HepG2 (cell line): ENCODE measurements around the genes SERPINB9 and TUBB2A.

GRCh38 chr6:2783077-2783849 is 18.1 kb downstream of the WRNIP1 start:
- RRBS, 2 experiments: no CpG with 5 or more reads among the region's 23 CpGs
CAGE:
- cytosol, long polyA minus RNA: no peak
- cytosol, long polyA plus RNA: no peak
- long polyA plus RNA: no peak
- nucleus, long polyA minus RNA: no peak
- nucleus, long polyA plus RNA: no peak

DNA sequence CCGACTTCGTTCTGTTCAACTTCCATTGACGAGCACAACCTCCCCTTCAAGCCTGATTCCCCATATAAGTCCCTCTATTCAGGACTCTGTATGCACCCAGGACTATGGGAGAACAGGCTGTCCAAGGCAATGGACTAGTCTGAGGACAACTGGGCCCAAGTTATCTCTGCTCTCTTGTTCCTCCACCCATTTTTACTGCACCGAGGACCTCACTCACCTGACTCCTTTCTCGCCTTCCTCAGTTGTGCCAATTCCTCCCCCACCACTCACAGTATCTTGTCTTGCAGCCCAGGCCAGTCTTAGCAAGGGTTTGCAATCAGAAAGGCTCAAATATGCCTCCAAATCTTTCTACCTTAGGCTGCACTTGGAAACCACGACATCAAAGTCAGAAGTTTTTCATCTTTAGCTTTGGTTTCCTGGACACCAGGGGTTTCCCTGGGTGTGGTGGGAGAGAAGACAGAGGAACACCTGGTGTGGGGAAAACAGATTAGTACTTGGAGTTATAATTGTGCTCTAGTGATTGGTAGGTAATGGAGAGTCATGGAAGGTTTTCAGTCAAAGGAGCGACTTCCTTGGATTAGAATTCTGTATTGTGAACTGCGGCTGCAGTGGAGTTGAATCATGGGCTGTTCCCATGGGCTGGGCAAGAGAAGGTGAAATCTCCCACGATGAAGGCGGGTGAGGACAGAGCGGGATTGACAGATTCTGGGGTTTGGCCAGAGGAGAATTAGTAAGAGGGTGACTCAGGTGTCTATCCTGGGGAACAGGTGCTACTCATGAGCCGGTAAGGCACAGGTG is 32.0 kb downstream of the SERPINB1 start:
- RRBS, 2 experiments: no CpG with 5 or more reads among the region's 12 CpGs
CAGE:
- cytosol, long polyA minus RNA: no peak
- cytosol, long polyA plus RNA: no peak
- long polyA plus RNA: no peak
- nucleus, long polyA minus RNA: no peak
- nucleus, long polyA plus RNA: no peak

GRCh38 chr6:2839111-2839887 is 2.4 kb downstream of the SERPINB1 start:
- RRBS, 2 experiments: no CpG with 5 or more reads among the region's 8 CpGs
CAGE:
- cytosol, long polyA minus RNA: no peak
- cytosol, long polyA plus RNA: no peak
- long polyA plus RNA: no peak
- nucleus, long polyA minus RNA: no peak
- nucleus, long polyA plus RNA: no peak

DNA sequence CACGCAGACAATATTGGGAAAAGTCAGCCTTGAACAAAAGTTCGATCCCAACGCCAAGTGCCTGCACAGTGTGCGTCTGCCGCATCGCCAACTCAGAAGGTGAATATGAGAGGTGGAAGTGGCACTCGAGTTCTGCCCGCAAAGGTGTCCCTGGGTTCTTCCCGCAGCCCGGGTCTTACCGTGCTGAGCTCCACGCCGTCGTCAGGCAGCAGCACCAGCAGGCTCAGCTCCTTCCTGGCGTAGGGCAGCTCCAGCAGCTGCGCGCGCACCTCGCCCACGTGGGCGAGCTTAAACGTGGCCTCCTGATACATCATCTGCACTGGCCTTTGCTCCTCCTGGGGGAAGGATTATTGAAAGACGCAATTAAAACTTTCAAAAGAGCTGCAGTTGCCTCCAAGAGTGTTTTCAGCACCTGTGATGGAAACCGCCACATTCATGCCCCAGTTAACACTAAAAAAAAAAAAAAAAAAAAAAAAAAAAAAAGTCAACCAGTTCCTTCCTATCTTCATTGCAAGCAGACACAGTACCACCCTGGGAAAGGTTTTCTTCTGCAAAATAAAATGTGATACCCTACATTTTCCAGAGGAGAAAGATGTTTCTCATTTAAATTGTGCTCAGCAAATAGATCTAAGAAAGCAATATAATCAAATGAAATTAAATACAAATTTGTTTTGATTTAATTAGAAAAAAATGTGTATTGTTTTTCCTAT is 11.3 kb downstream of the SERPINB9 start:
- RRBS, 2 experiments: no CpG with 5 or more reads among the region's 24 CpGs
CAGE:
- cytosol, long polyA minus RNA: no peak
- cytosol, long polyA plus RNA: no peak
- long polyA plus RNA: no peak
- nucleus, long polyA minus RNA: no peak
- nucleus, long polyA plus RNA: no peak

DNA sequence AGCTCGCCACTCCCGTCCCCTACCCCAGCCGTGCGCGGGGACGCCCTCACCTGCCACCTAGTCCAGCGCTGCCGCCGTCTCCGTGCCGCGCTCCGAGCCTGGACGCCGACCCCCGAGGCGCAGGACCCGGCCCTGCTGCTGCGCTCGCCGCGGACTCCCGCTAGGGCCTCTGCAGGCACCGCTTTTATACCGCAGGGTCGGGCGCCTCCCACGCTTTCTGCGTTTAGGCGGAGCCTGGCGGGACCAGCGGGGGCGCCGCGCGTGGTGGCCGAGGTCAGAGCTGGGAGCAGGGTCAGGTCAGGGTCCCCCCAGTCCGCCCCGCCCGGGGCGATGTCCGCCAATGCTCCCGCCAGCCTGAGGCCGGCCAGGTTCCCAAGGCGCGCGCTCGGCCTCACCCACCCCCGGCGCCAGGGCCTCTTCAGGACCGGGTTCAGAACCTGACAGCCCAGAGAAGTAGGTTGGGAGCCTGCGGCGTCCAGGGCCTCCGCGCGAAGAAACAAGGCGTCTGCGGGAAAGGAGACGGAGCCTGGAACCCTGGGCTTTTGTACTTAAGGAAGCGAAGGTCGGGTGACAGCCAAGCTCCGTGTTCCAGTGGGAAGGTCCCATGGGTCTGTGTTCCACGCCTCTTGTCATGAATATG is at the start of gene SERPINB9:
TSS of gene SERPINB9 (minus strand) at position 159 of the 640 bp plus-strand sequence.
- RRBS, 2 experiments: 2% methylated on average over 4 of the region's 63 CpGs; no CpG with 5 or more reads in 1 of the 2 experiments
CAGE:
- cytosol, long polyA minus RNA: no peak
- cytosol, long polyA plus RNA: no peak
- long polyA plus RNA: no peak
- nucleus, long polyA minus RNA: no peak
- nucleus, long polyA plus RNA: no peak

DNA sequence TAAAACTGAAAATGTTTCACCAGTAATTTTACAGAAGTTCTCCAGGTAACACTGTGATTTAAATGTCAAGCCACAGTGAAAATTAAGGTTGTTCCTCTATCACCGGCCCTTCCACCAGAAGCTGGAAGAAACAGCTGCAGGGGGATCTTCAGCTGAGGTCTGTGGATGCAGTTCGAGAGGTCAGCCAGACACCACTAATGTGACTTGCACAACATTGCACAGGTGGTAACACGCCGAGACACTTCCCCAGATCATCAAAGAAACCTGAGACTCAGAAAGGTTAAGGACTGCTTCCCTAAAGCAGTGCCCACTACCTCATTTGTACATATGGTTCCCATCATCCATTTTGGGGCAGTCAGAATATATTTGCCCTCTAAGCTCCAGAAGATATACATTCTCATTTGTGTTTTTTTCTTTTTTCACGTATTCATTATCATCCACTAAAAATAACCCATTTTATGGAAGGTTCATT is 8.1 kb upstream of the SERPINB9 start:
- RRBS, 2 experiments: no CpG with 5 or more reads among the region's 5 CpGs
CAGE:
- cytosol, long polyA minus RNA: no peak
- cytosol, long polyA plus RNA: no peak
- long polyA plus RNA: no peak
- nucleus, long polyA minus RNA: no peak
- nucleus, long polyA plus RNA: no peak

DNA sequence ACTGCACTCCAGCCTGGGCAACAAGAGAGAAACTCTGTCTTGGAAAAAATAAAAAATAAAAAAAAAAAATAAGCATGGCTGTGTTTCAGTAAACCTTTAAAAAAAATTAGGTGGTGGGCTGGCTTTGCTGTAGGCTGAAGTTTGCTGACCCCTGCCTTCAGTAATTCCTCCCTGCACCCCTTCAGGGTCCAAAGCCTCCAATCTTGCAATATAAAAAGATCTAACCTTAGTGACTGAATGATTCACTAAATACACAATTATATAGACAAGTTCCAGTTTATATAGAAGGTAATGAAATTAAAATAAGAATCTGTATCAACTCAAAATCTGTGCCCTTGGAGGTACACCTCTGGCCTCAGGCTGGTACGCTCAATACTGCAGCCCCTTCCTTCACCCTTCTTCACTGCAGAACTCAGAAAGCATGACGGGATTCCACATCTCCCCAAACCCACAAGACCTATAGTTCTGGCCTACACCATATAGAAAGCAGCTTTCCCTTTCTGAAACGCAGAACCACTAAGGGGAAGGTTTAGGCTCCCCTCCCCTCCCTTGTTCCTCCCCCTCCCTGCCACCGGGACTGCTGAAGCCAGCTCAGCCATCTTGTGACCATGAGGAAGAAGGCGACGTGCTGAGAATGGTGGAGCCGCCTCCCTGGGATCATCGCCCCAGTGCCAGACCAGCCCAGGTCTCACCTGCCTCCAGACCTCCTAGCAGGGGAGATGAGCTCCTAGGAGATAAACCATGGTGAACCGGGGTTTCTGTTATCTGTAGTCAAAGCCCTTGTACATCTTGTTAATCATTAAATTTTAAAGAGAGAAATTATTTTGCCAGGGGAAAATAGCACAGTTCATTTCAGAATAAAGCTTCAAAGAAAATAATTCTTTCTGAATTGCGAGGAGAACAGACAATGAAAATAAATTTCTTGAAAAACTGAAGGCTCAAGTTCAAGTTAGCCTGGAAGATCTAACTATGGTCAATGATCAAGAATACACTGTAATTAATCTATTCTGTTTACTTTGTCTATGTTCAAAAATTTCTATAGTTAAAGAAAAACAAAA is 19.7 kb downstream of the SERPINB6 start:
- RRBS, 2 experiments: no CpG with 5 or more reads among the region's 10 CpGs
CAGE:
- cytosol, long polyA minus RNA: no peak
- cytosol, long polyA plus RNA: no peak
- long polyA plus RNA: no peak
- nucleus, long polyA minus RNA: no peak
- nucleus, long polyA plus RNA: no peak

DNA sequence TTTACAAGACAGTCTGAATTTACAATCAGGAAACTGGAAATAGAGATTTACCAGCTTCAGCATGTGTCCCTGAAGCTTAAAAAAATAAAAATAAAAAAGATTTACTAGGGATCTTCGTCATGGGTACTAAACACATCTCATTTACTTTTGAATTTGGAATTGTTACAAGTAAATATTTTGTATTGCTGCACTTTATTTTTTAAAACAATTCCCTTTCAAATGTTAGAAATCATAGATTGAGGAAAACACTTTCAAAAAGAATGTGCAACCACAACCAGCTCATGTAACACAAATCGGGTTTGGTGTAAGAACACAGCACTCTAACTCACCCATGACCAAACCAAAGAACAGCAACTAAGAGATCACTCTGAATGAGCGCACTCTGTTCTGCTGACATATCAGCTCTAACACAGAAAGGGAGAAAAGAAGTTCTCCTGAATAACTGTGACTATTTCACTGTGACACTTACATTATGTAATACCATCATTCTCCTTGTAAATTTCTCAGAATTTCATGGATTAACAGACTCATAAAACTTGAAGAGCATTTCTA is 6.8 kb upstream of the SERPINB6 start:
- RRBS, 2 experiments: no CpG with 5 or more reads among the region's 3 CpGs
CAGE:
- cytosol, long polyA minus RNA: no peak
- cytosol, long polyA plus RNA: no peak
- long polyA plus RNA: no peak
- nucleus, long polyA minus RNA: no peak
- nucleus, long polyA plus RNA: no peak

DNA sequence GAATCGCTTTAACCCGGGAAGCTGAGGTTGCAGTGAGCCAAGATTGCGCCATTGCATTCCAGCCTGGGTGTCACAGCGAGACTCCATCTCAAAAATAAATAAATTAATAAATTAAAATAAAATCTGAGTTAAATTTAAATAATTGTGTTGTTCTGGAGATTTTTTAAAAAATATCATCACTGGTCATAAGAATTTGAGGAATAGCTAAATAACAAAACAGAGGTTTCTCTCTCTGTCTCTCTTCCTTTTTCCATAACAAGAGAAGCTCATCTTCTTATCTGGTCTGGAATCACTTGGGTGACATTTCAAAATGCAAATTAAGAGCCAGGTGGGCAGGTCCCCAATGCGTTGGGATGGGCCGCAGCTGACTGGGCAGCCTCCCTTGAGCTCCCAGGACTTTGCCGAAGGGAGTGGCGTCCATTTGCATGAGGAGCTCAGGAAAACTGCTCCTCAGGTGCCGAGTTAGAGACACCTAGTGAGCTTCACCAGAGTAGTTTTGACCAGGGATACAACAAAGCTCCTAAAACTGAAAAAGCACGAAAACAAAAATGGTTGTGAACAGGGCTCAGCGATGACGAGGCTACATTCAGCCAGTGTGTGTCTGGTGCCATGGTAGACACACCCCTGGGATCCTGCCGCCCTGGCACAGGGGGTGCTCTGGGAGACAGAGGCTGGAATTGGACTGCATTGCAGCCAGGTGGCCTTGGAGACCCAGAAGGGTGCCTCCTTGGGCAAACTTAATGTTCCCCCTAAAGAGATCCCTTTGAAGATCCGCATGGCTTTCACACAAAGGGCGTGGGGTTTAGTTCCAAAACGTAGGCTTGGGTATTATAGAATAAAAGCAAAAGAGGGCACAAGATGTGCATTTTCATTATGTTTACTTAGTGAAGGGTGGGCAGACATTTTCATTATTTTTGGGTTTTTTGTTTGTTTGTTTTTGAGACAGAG is 13.5 kb upstream of the SERPINB6 start:
- RRBS, 2 experiments: no CpG with 5 or more reads among the region's 16 CpGs
CAGE:
- cytosol, long polyA minus RNA: no peak
- cytosol, long polyA plus RNA: no peak
- long polyA plus RNA: no peak
- nucleus, long polyA minus RNA: no peak
- nucleus, long polyA plus RNA: no peak

DNA sequence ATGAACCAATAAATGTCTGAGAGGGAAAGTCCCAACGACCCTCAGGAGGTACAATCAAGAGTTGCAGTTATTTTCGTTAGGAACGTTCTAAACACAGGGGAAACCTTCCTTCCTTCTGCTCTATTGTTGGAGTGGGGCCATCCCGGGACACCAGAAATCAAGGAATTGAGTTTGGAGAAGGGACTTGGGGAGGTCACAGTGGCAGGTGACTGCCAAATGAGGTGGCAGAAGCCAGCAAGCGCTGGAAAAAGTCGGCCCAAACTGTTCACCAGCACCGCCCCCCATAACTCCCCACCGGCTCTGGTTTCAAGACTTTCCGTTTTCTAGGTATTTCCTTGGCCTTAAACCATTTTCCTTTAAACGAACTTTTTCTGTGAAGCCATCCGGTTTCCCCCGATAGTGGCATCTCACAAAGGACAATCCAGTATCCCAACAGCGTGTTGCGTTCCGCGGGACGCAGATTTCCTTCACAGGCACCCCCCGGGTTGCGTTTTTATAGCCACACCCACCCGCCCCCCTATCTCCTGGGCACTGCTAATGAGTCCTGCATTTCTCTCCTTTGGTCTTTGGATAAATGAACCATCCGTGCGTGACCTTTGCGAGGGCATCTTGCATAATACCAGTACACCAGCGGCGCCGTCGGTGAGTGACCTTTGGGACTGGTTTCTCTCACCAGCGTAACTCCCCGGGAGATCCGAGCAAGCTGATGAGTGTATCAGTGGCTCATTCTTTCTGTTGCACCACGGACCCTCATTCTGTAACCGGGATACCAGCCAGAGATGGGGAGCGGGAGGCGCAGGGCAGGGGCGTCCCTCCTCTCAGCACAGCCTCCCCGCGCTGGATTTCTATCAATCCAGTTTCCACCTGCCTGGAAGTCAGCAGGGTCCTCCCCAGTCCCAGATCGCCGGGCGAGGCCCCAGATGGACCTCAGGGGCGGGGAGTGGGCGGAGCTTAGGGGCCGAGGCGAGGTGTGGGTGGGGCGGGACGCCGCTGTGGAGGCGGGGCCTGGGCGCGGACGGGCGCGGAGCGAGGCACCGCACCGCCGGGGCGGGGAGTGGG is 647 bp upstream of the NQO2 start:
- RRBS, 2 experiments: 2 to 3% methylated on average over 6 to 7 of the region's 58 CpGs
CAGE:
- cytosol, long polyA minus RNA: no peak
- cytosol, long polyA plus RNA: no peak
- long polyA plus RNA: no peak
- nucleus, long polyA minus RNA: no peak
- nucleus, long polyA plus RNA: no peak

DNA sequence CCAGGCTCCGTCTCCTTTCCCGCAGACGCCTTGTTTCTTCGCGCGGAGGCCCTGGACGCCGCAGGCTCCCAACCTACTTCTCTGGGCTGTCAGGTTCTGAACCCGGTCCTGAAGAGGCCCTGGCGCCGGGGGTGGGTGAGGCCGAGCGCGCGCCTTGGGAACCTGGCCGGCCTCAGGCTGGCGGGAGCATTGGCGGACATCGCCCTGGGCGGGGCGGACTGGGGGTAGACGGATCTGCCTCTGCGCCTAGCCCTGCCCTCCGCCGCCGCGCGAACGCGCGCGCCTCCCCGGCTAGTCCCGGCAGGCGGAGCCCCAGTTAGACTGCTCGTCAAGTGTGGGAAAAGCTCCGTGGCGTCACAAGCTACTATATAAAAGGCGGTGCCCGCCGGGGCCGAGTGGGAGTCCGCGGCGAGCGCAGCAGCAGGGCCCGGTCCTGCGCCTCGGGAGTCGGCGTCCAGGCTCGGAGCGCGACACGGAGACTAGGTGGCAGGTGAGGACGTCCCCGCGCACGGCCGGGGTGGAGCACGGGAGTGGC is 4.7 kb upstream of the RIPK1 start:
- RRBS, 2 experiments: 1 to 2% methylated on average over 24 to 33 of the region's 61 CpGs
CAGE:
- cytosol, long polyA minus RNA: no peak
- cytosol, long polyA plus RNA: no peak
- long polyA plus RNA: no peak
- nucleus, long polyA minus RNA: no peak
- nucleus, long polyA plus RNA: no peak

DNA sequence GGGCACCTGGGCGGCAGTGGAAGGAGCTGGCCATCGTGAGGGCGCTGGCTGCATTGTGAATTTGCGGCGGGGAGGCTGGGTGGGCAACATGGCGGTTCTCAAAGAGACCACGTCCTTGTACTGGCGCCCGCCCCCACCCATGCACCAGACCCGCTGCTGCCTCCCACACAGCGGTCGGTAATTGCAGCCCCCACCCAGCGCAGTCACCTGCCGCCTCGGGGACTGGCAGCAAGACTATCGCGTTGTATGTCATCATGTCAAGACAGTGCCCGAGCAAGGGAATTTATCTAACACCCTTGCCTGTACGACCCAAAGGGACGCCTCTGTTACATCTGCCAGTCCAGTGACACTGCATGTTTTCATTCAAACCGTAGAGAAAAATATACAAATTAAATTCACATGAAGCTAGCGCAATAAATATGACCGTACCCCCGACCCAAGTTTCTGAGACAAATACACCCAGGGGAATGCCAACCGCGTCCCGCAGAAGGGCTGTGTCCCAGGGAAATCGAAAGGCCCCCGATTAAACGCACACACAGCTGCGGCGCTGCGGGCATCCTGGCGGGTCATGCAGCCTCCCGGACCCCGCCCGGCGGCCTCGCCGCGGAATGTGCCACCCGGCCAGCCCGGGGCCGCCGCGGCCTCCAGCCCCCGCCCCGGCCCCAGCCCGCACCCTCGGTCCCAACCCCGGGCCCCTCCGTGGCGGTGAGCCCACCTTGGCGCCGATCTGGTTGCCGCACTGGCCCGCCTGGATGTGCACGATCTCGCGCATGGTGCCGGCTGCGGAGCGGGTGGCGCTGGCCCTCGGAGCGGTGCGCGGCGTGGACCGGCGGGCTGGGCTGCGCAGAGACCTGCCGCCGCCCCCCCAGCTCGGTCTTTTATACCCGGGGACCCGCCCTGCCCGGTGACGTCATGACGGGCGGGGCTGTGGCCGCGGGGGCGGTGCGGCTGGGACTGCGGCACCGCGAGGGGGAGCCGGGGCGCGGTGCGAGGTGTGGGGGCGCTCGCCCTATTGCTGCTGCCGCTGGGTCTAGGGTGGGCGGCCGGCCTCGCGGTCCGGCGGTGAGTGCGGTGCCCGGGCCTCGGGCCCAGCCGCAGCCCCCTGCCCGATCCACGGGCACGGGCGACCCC is at the start of gene TUBB2A:
TSS of gene TUBB2A (minus strand) at position 853 of the 1,131 bp plus-strand sequence.
- RRBS, 2 experiments: under 1 to 2% methylated on average over 43 of the region's 109 CpGs
CAGE:
- cytosol, long polyA minus RNA: start-site peak on the minus strand centred at position 854 of the sequence, 5 bp wide, 593 reads
- cytosol, long polyA plus RNA: start-site peak on the minus strand centred at position 855 of the sequence, 9 bp wide, 1,920 and 974 reads in 2 replicates
- long polyA plus RNA: start-site peak on the minus strand centred at position 855 of the sequence, 9 bp wide, 595 and 1,309 reads in 2 replicates
- nucleus, long polyA minus RNA: no peak
- nucleus, long polyA plus RNA: start-site peak on the minus strand centred at position 856 of the sequence, 8 bp wide, 601 and 505 reads in 2 replicates

DNA sequence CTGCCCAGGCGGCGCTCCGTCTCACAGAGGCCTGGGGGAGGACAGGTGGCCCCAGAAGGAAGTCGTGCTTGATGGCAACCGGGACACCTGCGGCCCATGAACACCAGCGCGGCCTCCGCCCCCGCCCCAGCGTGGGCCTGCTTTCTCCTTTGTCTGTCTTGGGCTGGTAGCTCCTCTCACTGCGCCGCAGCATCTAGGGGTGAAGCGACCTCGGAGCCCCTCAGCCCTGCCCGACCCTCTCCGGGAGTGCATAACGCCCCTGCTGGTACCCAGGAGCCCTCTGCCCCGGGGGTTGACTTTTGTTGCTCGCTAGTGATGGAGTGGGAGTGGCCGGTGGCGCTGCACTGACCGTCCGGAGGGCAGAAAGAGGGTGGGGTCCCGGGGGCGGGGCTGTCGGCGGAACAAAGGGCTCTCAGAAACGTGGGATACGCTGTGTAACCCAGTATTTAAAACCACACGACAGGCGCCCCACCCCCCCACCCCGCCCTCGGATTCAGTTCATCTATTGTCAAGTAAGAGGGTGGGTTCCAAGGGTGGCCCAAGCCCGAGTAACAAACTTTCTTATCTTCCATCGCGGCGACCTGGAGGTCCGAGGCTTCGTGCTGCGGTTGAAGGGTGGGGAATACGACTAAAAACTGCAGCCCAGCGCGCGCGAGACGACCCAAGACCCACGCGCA is 906 bp upstream of the TUBB2B start:
- RRBS, 2 experiments: 3 to 20% methylated on average over 2 to 4 of the region's 49 CpGs
CAGE:
- cytosol, long polyA minus RNA: no peak
- cytosol, long polyA plus RNA: no peak
- long polyA plus RNA: no peak
- nucleus, long polyA minus RNA: no peak
- nucleus, long polyA plus RNA: no peak

- RRBS, 2 experiments: no CpG with 5 or more reads among the region's 7 CpGs
CAGE:
- cytosol, long polyA minus RNA: no peak
- cytosol, long polyA plus RNA: no peak
- long polyA plus RNA: no peak
- nucleus, long polyA minus RNA: no peak
- nucleus, long polyA plus RNA: no peak
These were observed 3.3 kb upstream of the TUBB2B start for GRCh38 chr6:3230753-3231122.

- RRBS, 2 experiments: no CpG with 5 or more reads among the region's 28 CpGs
CAGE:
- cytosol, long polyA minus RNA: no peak
- cytosol, long polyA plus RNA: no peak
- long polyA plus RNA: no peak
- nucleus, long polyA minus RNA: no peak
- nucleus, long polyA plus RNA: no peak
These were observed 65.5 kb downstream of the PSMG4 start for GRCh38 chr6:3323901-3325042.

- RRBS, 2 experiments: no CpG with 5 or more reads among the region's 1 CpG
CAGE:
- cytosol, long polyA minus RNA: no peak
- cytosol, long polyA plus RNA: no peak
- long polyA plus RNA: start-site peak on the minus strand at chr6:3357025-3357269, 14 and 9 reads in 2 replicates
- nucleus, long polyA minus RNA: no peak
- nucleus, long polyA plus RNA: start-site peak on the minus strand at chr6:3356945-3357260, 22 and 64 reads in 2 replicates
These were observed 98.4 kb downstream of the PSMG4 start for GRCh38 chr6:3356973-3357657.

DNA sequence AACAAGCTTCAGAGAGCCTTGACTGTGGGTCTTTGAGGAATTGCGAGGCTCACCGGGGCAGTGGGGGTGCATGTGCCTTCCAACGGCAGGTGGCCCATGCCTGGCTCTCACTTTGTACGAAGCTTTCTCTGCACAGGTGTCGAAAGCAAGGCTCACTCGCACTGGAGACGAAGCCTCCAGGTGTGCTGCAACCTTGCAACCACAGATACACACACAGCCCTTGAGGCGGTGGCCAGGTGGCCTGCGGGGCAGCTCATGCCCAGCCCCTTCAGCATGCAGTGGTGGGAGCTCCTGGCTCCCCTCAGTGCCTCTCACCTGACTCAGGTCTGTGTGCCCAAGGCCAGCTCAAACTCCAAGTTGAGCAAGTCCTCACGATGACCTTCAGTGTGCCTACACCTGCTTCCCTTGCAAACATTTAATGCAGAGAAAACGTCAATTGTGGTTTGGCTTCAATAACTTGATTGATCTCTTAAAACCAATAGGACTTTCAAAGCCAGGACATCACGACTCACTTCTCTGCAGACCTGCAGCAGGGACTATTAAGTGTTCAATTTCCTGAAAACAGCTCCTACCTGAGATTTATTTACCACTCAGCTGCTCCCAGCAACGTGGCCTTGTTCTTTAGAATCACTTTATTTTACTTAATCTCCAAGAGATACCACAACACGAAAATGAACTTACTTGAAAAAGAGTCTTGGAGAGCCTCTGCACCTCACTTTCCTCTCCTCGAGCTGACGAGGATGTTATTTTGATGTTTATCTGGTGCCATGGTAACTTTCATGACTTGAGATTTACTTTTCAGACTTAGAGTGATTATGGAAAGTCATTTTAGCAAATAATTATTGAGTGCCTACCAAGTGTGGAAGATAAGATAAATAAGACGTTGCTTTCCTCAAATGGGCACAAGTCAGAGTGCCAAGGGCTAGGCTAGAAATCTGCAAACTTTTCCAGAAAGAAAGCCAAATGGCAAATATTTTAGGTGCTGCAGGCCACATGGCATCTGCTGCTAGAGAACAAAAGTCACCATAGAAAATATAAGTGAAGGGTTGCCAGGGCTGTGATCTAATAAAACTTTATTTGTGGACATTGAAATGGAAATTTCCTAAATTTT is 86.2 kb downstream of the SLC22A23 start:
- RRBS, 2 experiments: no CpG with 5 or more reads among the region's 17 CpGs
CAGE:
- cytosol, long polyA minus RNA: no peak
- cytosol, long polyA plus RNA: no peak
- long polyA plus RNA: no peak
- nucleus, long polyA minus RNA: no peak
- nucleus, long polyA plus RNA: no peak

- RRBS, 2 experiments: no CpG with 5 or more reads among the region's 6 CpGs
CAGE:
- cytosol, long polyA minus RNA: no peak
- cytosol, long polyA plus RNA: no peak
- long polyA plus RNA: no peak
- nucleus, long polyA minus RNA: no peak
- nucleus, long polyA plus RNA: no peak
These were observed 58.5 kb downstream of the SLC22A23 start for GRCh38 chr6:3398252-3398797.

DNA sequence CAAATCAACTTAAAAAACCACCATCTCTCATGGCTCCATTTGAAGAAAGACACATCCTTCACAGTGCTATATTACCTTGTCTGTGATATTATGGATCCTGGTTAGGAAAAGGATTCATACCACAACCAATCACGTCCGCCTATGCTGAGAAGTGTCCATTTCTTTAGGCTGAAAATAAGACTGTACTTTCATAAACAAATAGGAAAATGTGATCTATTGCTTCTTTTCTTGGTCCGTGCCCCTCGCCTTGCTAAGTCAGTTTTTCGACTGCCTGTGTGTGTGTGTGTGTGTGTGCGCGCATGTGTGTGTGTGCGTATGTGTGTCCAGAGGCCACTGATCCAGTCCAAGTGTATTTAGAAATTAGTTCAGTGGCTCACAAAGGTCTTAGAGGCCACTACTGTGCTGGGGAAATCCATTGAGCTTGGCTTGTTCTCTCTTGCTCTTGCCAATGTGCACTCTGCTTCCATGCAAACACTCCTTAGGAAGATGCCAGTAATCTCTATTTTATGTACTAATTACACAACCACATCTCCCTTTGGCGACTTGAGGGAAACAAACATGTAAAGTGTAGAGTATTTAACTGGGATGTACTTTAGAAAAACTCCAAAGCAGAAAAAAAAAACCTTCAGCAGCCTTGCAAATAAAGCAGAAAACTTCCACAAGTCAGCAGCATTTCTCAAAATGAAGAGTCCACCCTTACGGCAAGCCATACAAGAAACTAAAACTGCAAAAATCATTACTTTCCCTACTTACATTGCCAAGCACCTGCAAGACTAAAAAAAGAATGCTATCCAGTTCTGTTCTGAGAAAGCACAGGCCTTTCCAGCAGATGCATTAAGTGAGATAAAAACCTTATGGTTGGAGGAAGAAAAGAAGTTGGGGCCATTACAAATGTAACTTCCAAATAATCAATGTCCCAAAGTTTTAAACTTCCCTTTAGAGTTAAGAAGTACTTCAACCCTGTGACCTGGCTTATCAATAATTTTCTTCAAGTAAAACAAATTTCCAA is 50.3 kb downstream of the SLC22A23 start:
- RRBS, 2 experiments: no CpG with 5 or more reads among the region's 10 CpGs
CAGE:
- cytosol, long polyA minus RNA: no peak
- cytosol, long polyA plus RNA: no peak
- long polyA plus RNA: no peak
- nucleus, long polyA minus RNA: no peak
- nucleus, long polyA plus RNA: start-site peak on the minus strand centred at position 761 of the sequence, 181 bp wide, 31 and 20 reads in 2 replicates

- RRBS, 2 experiments: 90 to 100% methylated on average over 3 to 6 of the region's 16 CpGs
CAGE:
- cytosol, long polyA minus RNA: no peak
- cytosol, long polyA plus RNA: no peak
- long polyA plus RNA: no peak
- nucleus, long polyA minus RNA: no peak
- nucleus, long polyA plus RNA: no peak
These were observed 29.3 kb downstream of the SLC22A23 start for GRCh38 chr6:3427384-3428057.